H1 (cell line): Measurements from ENCODE around the genes PRM1 and ENSG00000188897.

DNA sequence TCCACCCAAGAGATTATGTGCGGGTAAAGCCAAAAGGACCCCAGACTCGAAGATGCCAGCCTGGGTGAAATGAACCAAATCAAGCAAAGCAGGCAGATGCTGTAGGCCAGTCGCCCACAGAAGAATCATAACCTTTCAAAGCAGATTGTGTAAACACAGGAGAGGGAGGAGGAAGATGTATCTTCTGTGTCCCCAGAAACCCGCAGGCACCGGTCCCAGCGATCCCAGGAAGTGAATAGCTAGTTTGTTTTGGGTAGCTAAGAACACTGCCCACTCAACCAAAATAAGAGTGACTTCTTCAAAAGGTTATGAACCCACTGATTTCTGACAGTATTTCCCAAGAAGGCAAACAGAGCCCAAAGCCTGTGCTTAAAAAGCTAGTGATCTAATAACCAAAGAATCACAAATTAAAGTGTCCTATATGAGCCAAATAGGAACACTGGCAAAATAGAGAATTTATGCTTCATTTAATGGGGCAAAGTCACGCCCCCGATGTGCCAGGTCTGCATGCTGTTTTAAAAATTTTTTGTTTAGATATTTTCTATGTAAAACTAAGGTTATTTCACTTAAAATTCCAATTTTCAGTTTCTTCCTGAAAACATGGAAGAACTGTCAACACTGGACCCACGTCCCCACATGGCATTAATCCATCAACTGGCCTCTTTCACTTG lies 67.7 kb downstream of the GRIN2A start:
- RRBS, result no CpG with 5 or more reads among the region's 9 CpGs
CAGE:
- cytosol, long polyA plus RNA, result no peak
- long polyA plus RNA, result no peak
- nucleus, long polyA plus RNA, result no peak

GRCh38 chr16:10391265-10392192 lies 5.7 kb downstream of the ATF7IP2 start:
- RRBS, result no CpG with 5 or more reads among the region's 10 CpGs
CAGE:
- cytosol, long polyA plus RNA, result no peak
- long polyA plus RNA, result no peak
- nucleus, long polyA plus RNA, result start-site peak on the plus strand at chr16:10391912-10391916, 5 reads

- RRBS, result no CpG with 5 or more reads among the region's 25 CpGs
CAGE:
- cytosol, long polyA plus RNA, result no peak
- long polyA plus RNA, result no peak
- nucleus, long polyA plus RNA, result no peak
Observed at GRCh38 chr16:10619269-10619938, 39.0 kb upstream of the EMP2 start.

DNA sequence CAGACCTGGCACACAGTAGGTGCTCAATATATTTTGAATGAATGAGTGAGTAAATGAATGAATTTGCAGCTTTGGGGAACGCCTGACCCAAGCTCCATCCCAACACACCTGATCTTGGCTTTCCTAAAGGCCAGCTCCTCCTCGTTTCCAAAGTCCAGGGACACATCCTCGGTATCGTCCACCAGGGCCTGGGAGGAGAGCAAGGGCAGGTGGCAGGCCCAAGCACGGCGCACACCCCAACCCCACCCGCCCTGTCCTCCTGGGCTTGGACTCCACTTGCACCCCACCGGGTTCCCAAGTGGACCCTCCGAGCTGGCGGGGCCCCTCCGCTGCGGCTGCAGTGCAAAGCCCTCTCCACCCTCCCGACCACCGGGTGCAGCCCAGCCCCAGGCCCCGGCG lies 600 bp downstream of the TVP23A start:
- RRBS, result 5% methylated on average over 5 of the region's 16 CpGs
CAGE:
- cytosol, long polyA plus RNA, result no peak
- long polyA plus RNA, result no peak
- nucleus, long polyA plus RNA, result no peak

DNA sequence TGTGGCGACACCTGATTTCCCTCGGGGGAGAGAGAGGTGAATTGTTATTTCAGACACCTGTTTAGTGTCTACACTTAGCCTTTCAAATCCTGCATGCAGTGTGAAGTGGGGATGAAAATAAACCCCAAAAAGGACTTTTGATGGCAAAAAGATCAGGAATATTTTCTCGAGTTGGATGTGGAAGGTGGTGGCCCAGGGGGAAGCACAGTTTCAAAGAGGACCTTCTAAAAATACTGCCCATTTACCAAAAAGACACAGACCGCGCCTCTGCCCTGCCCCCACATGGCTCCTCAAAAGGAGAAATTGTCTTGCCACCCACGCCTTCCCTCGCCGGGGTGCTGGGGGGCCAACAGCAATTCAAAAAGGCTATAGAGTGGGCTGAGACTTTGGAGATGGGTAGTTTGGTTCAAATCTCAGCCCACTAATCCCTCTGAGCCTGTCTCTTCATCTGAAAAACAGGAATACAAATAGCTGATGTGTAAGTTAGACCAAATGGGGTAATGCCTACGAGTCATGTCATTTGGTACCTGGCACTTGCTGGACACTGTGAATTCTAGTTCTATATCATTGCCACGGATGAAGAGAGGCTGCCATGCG lies 11.6 kb downstream of the CIITA start:
- RRBS, result no CpG with 5 or more reads among the region's 11 CpGs
CAGE:
- cytosol, long polyA plus RNA, result no peak
- long polyA plus RNA, result no peak
- nucleus, long polyA plus RNA, result no peak

- RRBS, result no CpG with 5 or more reads among the region's 12 CpGs
CAGE:
- cytosol, long polyA plus RNA, result no peak
- long polyA plus RNA, result no peak
- nucleus, long polyA plus RNA, result no peak
Observed at GRCh38 chr16:11198532-11199279, 57.3 kb downstream of the SOCS1 start.

- RRBS, result no CpG with 5 or more reads among the region's 5 CpGs
CAGE:
- cytosol, long polyA plus RNA, result no peak
- long polyA plus RNA, result no peak
- nucleus, long polyA plus RNA, result no peak
Observed at GRCh38 chr16:11263860-11264184, 5.3 kb downstream of the TNP2 start.

DNA sequence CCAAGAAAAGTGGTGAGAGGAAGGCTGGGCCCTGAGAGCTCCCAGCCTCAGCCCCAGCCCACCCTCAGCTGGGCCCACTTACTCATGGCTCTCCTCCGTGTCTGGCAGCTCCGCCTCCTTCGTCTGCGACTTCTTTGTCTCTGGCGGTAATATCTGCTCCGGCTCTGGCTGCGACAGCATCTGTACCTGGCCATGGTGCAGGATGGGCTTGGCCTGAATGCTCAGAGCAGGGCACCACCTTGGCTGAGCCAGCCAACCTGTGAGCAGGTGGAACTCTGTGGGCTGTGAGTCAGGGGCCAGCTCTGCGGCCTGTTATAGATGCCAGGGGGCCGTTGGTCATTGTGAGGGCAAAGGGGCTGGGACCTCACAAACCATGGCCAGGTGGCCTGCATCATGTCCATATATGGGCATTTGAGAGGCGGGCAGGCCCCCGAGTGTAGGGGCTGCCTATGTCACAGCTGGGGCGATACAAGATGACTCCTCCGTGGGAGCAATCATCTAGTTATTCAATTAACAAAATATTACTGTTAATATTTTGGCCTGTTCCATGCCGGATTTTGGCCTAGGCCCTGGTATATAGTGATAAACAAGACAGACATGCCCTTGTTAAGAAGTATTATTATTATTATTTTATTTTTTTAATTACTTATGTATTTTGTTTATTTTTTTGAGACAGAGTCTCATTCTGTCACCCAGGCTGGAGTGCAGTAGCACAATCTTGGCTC lies at the start of gene PRM1:
Gene PRM1 (minus strand): TSS at position 286 of the 725 bp plus-strand sequence.
- RRBS, result no CpG with 5 or more reads among the region's 14 CpGs
CAGE:
- cytosol, long polyA plus RNA, result start-site peak on the minus strand centred at position 315 of the sequence, 58 bp wide, 10 reads
- long polyA plus RNA, result no peak
- nucleus, long polyA plus RNA, result no peak

DNA sequence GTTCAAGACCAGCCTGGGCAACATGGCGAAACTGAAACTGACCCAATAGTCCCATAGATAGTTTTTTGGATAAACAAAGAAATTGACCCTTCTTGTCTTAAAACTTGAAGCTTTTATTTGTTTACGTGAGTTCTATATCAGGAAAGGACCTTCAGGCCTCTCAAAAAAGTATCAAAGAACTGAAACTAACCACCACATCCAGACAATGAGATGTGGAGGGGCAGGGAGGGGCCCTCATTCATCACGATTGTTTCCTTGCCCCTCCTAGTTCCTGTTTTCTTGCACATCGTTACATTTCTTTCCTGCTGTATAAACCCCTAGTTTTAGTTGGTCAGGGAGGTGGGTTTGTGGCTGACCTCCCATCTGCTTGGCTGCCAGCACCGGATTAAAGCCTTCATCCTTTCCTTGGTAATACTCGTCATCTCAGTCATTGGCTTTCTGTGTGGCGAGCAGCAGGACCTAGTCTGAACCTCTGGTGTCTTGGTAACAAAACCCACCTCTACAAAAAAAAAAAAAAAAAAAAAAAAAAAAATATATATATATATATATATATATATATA lies 30.1 kb upstream of the PRM1 start:
- RRBS, result no CpG with 5 or more reads among the region's 7 CpGs
CAGE:
- cytosol, long polyA plus RNA, result no peak
- long polyA plus RNA, result no peak
- nucleus, long polyA plus RNA, result no peak

DNA sequence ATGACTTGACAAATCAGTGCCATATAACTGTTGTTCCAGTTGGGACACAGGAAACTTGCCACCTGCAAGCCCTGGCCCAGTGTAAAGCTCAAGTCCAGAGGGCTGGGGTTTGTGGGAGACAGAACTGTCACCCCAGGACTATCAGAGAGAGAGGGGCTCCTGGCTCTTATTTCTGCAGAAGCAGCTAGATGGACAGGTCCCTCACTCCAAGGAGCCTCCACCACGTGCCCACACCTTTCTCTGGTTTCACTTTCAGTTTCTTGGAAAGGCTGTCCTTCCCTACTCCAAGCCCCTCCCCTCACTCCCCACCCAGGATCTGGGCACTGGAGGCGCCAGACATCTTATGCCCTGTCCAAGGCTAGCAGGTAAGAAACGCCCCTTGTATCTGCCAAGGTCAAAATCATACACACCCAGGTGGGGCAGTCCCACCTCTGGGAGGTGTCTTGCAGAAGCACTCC lies 31.5 kb upstream of the PRM1 start:
- RRBS, result no CpG with 5 or more reads among the region's 3 CpGs
CAGE:
- cytosol, long polyA plus RNA, result start-site peak on the plus strand centred at position 318 of the sequence, 35 bp wide, 149 reads
- long polyA plus RNA, result no peak
- nucleus, long polyA plus RNA, result start-site peak on the plus strand centred at position 331 of the sequence, 10 bp wide, 71 reads

DNA sequence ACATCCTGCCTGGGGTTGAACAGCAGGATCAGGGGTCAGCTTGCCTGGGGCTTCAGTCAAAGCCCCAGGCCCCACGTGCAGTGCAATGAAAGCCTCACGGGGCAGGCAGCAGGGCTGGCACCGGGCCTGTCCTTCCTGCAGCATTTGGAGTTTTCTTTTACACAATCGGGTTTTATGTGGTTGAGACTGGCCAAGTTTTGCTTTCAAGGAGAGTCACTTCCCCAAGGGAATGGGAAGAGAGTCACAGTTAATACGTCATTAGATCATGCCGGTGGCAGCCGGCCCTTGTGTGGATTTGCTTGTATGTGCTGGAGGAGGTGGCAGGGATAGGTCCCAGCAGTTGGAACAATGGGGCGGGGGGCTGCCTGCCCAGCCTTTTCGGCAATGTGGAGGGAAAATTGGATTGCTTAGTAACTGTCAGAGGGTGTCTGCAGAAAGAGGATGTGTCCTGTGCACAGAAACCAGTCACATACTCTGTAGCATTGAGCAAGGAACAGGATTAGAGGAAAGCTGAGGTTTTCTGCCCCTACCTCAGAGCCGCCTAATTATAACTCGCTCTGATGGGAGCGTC lies 4.5 kb downstream of the RMI2 start:
- RRBS, result no CpG with 5 or more reads among the region's 12 CpGs
CAGE:
- cytosol, long polyA plus RNA, result no peak
- long polyA plus RNA, result no peak
- nucleus, long polyA plus RNA, result no peak

GRCh38 chr16:11370545-11371002 lies 25.3 kb downstream of the RMI2 start:
- RRBS, result no CpG with 5 or more reads among the region's 7 CpGs
CAGE:
- cytosol, long polyA plus RNA, result no peak
- long polyA plus RNA, result no peak
- nucleus, long polyA plus RNA, result no peak

GRCh38 chr16:11371620-11372239 lies 26.5 kb downstream of the RMI2 start:
- RRBS, result no CpG with 5 or more reads among the region's 6 CpGs
CAGE:
- cytosol, long polyA plus RNA, result no peak
- long polyA plus RNA, result no peak
- nucleus, long polyA plus RNA, result no peak

DNA sequence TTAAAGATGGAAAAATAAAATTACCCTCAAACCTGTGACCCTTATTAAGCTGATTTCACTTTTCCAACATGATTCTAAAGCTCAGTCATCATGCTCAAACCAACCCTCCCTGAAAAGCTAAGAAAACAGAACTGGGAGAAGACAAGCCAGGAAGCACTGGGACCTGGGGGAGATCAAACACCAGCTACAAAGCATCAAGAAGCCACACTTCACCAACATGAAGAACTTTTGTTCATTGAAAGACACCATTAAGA lies 29.2 kb downstream of the ENSG00000188897 start:
CAGE:
- cytosol, long polyA plus RNA, result no peak
- long polyA plus RNA, result no peak
- nucleus, long polyA plus RNA, result no peak

GRCh38 chr16:11527065-11527264 lies at the start of gene ENSG00000188897:
Gene ENSG00000188897, minus strand, starts transcription at chr16:11527247.
- RRBS, result no CpG with 5 or more reads among the region's 10 CpGs
CAGE:
- cytosol, long polyA plus RNA, result no peak
- long polyA plus RNA, result no peak
- nucleus, long polyA plus RNA, result no peak

GRCh38 chr16:11551737-11552358 lies 24.8 kb upstream of the ENSG00000188897 start:
- RRBS, result no CpG with 5 or more reads among the region's 8 CpGs
CAGE:
- cytosol, long polyA plus RNA, result no peak
- long polyA plus RNA, result no peak
- nucleus, long polyA plus RNA, result no peak

DNA sequence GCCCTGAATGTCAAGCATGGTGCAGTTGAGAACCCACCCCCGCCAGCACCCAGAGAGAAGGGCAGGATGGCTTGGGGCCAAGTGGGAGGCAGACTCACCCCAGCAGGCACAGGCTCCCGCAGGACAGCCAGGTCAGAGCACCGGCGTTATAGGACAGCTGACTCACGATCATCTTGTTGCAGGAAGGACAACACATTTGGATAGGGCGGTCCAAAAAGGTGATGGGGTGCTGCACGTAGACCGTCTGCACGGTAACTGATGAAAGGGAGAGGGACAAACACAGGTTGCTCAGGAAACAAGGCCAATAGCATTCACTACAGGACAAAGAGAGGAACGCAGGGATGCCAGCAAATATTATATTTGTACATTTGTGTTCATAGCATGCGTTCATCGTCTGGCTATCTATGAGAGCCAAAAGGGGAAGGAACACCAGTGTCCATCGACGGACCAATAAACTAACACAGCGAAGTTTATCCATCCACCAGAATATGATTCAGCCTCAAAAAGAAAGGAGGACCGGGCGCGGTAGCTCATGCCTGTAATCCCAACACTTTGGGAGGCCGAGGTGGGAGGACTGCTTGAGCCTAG lies 26.5 kb upstream of the ENSG00000188897 start:
- RRBS, result no CpG with 5 or more reads among the region's 19 CpGs
CAGE:
- cytosol, long polyA plus RNA, result no peak
- long polyA plus RNA, result no peak
- nucleus, long polyA plus RNA, result no peak

- RRBS, result no CpG with 5 or more reads among the region's 5 CpGs
CAGE:
- cytosol, long polyA plus RNA, result no peak
- long polyA plus RNA, result no peak
- nucleus, long polyA plus RNA, result no peak
Observed at GRCh38 chr16:11555806-11556270, 28.8 kb upstream of the ENSG00000188897 start.

DNA sequence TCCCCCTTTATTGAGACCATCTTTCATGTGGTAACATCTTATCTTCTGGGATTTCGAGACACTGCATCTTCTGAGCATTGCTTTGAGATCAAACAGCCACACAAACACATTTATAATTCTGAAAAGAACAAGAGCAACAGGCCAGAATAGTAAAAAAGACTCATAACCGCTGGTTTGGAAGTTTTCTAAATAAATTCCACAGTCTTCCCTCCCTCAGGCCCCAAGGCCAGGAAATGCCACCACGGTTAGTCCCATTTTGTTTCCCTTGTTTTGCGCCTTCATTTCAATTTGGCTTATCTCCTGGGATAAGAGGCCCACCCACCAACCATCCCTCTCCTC lies 25.3 kb downstream of the LITAF start:
- RRBS, result no CpG with 5 or more reads among the region's 4 CpGs
CAGE:
- cytosol, long polyA plus RNA, result no peak
- long polyA plus RNA, result no peak
- nucleus, long polyA plus RNA, result no peak

GRCh38 chr16:11562601-11563368 lies 23.9 kb downstream of the LITAF start:
- RRBS, result no CpG with 5 or more reads among the region's 17 CpGs
CAGE:
- cytosol, long polyA plus RNA, result no peak
- long polyA plus RNA, result no peak
- nucleus, long polyA plus RNA, result no peak